Measurements from ENCODE around the genes TRIM43 and ZAP70.

DNA sequence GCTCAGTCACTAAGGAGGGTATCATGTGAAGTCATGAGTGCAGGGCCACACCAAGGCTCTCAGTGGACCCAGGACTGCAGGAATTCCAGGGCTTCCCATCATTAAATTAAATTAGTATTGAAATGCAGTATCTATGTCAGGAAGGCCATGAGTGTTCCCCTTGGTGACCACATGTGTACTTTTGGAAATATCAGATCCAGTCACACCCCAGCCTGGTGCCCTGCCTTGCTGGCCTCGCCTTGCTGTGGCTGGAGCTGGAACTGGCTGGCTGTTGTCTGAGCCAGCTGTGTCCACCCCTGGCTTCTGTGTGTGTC lies 45.0 kb upstream of the FAHD2A start:
- PRO-cap: unidirectional peak, minus-strand start at position 262 of the sequence

GRCh38 chr2:95591805-95592197 lies at the start of gene TRIM43:
TRIM43 (plus strand) TSS chr2:95592001.
- PRO-cap: no peak

DNA sequence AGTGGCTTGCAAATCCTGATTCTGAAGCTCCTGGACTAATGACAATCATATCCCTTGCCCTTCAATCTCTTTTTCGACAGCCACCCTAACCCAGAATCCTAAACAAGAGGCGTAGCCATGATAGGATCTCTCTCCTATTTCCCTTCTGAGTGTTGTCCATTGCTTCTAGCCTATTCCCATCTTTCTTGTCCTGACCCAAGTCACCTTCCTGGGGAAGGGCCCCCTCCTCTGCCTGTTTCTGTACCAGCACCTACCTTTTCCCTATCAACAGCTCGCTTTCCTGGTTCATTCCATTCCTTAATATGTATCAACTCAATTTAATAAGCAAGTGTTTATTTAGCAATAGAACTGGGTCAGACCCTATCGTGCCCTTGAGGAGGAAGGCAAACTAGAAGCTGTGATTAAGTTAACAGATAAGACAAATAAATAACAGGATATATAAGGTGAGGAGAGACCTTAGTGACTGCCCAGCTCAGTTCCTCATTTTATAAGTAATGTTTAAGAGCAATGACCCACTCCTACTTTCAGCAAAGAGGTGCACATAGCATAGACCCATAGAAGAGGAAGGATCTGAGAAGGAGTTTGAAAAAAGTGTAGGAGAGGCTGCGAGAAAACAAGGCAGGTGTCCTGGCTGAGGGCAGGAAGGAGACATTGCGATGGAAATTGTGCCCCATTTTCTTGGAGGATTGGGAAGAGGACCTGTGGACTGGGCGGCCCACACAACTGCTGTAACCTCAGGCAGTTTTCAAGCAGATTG lies 74.0 kb downstream of the TRIM43 start:
- PRO-cap: no peak

DNA sequence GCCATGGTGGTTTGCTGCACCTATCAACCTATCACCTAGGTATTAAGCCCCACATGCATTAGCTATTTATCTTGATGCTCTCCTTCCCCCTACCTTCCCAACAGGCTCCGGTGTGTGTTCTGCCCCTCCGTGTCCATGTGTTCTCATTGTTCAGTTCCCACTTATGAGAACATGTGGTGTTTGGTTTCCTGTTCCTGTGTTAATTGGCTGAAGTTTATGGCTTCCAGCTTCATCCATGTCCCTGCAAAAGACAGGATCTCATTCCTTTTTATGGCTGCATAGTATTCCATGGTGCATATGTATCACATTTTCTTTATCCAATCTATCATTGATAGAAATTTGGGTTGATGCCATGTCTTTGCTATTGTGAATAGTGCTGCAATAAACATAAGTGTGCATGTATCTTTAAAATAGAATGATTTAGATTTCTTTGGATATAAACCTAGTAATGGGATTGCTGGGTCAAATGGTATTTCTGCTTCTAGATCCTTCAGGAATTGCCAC lies 174.0 kb downstream of the ANKRD36C start:
- PRO-cap: no peak

DNA sequence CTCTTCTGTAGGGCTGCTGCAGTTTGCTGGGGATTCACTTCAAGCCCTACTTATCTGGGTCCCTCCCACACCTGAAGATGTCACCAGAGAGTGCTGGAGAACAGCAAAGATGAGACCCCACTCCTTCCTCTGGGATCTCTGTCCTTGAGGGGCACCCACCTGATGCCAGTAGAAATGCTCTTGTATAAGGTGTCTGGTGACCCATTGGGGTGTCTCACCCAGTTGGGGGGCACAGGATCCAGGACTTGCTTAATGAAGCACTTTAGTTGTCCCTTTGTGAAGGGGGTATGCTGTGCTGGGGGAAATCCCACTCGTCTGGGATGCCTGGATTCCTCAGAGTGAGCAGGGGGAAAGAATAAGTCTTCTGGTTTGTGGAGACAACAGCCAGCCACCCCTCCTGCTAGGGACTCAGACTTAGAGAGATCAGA lies 165.9 kb downstream of the ANKRD36C start:
- PRO-cap: no peak

DNA sequence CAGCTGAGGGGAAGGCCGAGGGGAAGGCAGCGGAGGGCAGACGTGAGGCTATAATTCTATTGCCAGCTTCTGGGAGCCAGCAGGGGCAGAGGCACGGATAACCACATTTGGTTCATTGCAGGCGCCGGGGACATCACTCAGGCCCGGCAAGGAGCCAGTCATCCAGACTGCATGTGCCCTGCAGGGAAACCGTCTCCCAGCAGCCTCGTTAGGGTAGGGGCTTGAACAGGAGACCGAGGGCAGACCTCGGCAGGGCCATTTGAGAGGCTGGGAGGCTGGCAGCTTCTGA lies 24.9 kb downstream of the ADRA2B start:
- PRO-cap: no peak

DNA sequence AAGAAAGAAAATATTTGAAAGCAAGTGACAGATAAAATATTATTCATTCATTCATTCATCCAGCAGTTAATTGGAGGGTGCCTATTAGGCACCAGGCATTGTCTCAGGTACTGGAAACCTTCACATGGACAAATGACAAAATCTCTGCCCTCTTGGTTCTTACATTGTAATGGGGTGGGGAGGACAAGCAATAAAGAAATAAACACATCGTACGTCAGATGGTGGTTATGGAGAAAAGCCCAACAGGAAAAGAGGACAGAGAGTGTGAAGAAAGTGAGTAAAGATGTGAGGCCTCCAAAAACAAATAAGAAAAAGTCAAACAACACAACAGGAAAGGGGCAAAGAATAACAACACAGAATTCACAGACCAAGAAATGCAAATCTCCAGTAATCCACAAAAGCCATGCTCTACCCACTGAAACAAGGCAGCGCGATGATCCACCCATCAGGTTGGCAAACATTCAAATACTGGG lies 16.5 kb upstream of the DUSP2 start:
- PRO-cap: no peak

- PRO-cap: no peak
These were observed 14.1 kb downstream of the TMEM127 start for GRCh38 chr2:96251524-96252294.

DNA sequence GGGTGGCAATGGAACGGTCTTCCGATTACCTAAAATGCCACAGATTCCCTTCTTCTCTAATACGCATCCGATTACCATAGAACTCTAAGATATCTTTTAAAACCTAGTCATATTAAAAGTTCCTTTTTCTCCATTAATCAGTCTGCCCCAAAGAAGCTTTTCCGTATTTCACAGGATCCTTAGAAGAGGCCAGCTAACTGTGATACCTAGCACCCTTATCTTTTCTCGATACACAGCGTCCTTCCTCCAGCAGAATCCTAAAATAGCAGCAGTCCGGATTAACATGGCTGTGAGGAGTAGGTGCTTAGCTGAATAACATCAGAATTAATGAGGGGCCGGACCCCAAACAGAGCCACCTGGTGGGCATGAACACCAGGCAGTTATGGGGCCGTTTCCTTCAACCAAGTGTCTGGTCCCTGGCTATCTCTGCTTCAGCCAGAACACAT lies 1.1 kb downstream of the TMEM127 start:
- PRO-cap: no peak

DNA sequence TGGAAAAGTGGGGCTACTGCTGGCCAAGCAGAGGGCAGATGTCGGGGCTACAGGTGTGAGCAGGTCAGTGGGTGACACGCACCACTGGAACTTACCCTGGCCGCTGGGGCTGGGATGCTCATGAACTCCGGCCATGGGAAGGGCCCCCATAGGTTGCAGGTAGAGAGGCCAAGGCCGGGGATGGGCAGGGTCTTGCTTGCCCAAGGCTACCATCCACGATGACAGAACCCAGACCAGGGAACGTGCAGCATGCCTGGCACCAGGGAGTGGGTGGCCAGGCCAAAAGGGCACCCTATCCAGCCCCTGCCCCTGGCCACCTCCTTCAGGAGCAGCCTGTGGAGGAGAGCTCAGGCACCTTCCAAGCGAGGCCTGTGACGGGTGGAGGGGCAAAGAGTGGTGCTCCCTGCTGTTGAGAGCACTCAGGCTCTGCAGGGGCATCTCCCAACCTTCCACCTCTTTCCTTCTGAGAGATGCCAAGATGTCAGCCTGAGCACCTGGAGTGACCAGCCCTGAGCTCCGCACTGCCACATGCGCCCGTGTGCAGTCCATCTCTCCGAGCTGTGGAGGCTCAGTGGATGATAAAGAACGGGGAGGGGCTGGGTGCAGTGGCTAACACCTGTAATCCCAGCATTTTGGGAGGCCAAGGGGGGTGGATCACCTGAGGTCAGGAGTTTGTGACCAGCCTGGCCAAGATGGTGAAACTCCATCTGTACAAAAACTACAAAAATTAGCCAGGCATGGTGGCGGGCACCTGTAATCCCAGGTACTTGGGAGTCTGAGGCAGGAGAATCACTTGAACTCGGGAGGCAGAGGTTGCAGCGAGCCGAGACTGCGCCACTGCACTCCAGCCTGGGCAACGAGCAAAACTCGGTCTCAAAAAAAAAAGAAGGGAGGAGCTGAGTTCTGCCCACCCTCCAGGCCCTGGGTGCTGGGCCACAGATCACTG lies 17.1 kb downstream of the ARID5A start:
- PRO-cap: no peak

DNA sequence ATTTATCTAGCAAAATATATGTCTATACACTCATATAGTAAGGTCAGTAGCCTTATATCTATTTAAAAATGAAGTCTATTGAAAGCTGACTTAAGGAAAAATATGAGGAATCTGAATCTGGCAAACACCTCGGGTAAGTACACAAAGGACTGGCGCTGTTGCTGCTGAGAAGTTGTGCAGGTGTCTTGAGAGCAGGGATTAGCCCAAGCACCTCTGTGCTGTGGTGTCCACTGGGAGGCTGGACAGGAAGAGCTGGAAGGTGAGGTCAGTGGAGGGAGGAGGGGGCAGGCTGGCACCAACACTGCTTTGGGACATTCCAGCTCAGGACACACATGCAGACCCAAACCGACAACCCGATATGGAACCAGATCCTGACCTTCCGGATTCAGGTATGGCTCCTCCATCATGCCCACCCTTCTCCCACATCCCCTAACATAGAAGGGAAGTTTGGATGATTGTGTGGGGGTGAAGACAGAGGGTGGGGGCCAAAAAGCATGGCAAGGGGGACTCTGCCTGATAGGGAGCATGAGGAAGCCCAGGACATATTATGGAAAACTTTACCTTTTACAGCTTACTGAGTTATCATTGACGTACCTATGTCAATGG lies 20.7 kb downstream of the FER1L5 start:
- PRO-cap: no peak

- PRO-cap: no peak
These were observed 26.7 kb upstream of the CNNM3 start for GRCh38 chr2:96789400-96789649.

DNA sequence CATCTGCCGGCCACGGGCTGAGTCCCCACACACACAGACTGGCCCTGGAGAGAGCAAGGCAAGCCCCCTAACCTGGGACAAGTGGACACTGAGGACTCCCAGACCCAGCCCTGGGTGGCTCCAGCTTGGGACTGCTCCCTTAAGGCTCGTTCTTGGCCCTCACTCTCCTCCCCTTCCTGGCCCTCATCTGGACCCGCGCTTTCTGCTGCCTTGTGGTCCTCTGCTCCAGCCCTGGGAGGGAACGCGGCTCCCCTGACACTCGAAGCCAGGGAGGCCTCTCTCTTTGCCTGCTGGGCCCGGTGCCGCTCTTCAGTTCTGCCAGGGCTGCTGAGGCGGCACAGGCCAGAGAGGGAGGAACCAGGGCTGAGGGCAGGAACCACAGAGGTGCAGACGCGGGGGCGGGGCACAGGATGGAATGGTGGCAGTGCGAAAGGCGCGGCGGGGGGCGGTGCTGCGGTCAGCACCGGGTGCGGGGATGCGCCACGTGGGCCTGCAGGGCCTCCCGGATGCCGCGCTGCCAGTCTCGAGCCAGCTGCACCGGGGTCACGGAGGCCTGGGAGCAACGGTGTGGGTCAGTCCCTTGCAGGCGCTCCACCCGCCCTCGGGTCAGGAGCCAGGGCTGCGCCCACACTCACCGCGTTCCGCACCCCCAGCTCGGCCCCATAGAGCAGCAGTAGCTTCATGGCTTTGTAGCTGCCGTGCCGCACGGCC lies 4.6 kb downstream of the ANKRD23 start:
- PRO-cap: no peak

- PRO-cap: no peak
These were observed 2.9 kb upstream of the ANKRD39 start for GRCh38 chr2:96860435-96861379.

DNA sequence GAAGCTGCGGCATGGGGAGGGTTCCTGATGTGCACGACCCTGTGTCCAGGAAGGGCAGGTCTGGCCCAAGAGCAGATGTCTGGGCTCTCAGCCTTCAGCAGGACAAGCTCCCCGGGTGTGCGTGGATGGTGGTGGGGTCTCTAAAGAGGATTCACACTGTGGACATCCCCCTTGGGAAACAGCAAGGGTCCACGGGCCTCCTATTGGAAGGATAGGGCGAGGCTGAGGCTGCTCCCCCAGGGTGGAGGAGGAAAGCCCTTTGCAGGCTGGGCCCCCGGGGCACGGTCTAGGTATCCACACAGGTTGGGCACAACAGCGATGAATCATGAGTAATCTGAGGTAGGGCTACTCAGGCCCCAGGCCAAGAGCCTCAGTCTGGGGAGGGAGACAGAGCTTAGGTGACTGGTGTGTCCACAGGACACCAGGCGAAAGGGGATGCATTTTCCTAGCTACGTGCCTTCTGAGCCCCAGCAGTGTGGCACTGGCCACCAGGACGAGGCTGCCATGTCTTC lies 14.4 kb upstream of the SEMA4C start:
- PRO-cap: no peak

DNA sequence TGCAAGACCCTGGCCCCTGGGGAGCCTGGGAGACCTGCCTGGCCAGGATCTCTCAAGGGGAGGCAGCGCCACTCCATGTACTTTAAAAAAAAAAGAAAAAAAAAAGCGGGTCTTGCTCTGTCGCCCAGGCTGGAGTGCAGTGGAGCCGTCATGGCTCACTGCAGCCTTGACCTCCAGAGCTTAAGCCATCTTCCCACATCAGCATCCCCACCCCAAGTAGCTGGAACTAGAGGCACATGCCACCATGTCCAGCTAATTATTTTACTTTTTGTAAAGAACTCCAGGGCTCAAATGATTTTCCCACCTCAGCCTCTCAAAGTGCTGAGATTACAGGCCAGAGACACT lies 29.6 kb upstream of the SEMA4C start:
- PRO-cap: no peak

DNA sequence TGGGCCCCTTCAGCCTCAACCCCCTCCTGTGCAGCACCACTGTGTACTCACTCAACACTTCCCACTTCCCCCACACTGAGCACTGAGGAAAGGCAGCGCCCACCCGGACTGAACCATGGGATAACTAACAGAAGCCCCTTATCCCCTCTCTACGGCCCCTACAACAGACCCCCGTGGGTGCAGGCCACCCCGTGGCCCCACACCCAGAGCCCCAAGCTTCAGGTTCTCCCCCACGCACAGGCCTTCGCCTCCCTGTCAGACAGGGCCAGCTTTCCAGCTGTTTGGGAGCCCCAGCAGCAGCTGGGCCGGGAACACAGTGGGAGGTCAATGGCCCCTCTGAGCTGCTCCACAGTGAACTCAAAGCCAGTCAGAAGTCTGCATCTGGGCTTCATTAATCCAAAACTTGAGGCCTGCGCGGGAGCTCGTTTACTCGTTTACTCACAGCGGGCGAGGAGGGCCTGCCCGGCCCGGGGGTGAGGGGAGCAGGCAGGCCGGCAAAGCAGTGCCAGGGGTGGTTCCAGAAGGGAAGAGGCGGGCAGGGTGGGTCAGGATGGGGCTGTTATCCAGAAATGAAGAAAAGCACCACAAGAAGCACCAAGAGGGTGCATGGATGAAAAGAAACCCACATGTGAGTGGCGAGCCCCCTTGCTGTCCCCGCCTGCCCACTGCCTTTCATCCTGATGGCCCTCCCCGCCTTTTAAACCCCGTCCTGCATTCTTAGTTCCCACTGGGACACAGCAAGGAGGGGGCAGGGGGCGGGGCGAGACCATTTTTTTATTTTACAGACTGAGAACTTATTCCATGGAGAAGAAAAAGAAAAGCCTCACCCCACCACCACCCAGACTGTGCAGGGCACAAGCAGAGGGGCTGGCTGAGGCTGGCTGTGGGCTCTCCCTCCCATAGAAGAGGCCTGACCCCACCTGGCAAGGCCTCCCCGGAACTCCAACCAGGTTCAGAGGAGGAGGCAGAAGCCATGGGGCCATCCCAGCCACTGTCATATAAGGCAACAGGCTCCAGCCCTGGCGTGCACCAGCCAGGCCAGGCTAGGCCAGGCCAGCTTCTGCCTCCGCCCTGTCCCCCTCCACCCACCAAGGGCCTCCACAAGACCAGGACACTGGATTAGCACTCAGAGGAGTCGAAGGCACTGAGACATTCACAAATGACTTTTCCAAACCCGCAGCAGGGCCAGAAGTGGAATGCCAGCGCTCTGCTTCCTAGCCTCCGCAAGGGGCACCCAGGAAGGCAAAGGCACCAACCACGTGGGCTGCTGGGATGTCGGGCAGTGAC lies 37.1 kb upstream of the SEMA4C start:
- PRO-cap: no peak

DNA sequence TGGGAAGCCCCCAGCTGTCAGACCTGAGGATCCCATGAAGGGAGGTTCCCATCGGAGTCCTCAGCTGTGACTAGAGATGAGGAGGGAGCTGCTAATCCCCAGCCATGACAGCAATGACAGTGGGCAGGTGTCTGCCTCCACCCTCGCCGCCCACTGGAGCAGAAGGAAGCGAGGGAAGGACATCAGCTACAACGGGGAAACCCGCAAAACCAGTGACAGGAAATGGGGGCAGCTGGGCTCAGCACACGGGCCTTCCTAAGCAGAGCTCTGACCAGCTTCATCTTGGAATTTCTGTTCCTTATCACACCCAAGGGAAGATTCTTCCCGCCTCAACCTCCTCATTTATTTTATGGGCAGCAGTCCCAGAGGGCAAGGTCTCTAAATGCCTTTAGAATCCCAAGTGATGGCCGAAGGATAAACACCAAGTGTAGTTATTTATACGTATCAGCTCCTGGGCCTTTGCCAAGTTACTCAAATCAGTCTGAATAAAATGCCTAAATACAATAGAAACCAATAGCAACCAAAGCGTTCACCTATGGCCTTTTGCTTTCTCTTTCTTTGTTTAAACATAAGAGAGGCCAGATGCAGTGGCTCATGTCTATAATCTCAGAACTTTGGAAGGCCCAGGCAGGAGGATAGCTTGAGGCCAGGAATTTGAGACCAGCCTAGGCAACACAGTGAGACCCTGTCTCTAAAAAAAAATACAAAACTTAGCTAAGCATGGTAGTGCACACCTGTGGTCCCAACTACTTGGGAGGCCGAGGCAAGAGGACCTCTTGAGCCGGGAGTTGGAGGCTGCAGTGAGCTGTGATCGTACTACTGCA lies 32.0 kb downstream of the FAM178B start:
- PRO-cap: no peak

- PRO-cap: no peak
These were observed at the start of gene ZAP70 for GRCh38 chr2:97712816-97713973. ZAP70 (plus strand) TSS chr2:97713576.

GRCh38 chr2:97727926-97728766 lies 14.8 kb downstream of the ZAP70 start:
- PRO-cap: no peak